HT-29 (cell line): ENCODE measurements around a stretch of chr13.

DNA sequence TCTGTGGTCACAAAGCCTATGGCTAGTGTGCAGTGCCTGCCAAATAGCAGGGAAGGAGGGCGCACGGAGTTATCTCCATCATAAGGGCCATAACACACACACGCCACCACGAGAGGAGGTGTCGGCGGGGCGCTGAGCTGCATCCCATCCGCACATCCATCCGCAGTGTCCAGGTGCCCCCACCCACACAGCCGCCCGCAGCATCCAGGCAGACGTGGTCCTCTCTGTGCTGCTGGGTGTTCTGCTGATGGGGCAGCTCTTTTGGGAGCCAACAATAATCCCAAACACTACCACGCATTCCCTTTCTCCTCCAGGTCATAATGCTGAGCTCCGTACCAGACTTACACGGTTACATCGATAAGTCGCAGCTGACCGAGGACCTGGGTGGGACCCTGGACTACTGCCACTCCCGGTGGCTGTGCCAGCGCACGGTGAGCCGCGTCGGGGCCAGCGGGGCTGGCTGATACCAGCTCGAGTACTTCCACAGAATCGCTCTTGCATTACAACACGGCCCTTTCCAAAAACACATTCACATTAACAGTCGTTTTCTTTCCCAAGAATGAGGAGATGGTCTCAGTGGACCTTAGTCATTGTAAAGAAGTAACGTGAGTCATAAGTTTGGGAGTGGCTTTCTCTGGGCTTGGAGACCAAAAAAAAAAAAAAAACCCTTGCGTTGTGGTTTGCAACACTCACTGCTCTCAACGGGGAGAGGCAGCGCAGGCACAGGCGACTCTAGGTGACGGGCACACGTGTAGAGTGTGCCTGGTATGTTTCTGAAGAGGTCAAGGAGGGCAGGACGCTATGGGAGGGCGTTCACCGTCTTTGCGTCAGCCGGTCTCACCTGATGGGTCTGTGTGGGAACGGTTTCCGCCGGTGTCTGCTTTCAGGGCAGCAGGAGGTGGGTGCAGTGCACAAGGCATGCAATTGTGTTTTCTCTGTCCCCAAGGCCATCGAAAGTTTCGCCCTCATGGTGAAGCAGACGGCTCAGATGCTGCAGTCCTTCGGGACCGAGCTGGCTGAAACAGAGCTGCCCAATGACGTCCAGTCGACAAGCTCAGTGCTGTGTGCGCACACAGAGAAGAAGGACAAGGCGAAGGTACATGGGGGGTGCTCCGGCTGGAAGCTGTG, 41.2 kb upstream of the F7 start:
- RAMPAGE, long total RNA, result no peak

DNA sequence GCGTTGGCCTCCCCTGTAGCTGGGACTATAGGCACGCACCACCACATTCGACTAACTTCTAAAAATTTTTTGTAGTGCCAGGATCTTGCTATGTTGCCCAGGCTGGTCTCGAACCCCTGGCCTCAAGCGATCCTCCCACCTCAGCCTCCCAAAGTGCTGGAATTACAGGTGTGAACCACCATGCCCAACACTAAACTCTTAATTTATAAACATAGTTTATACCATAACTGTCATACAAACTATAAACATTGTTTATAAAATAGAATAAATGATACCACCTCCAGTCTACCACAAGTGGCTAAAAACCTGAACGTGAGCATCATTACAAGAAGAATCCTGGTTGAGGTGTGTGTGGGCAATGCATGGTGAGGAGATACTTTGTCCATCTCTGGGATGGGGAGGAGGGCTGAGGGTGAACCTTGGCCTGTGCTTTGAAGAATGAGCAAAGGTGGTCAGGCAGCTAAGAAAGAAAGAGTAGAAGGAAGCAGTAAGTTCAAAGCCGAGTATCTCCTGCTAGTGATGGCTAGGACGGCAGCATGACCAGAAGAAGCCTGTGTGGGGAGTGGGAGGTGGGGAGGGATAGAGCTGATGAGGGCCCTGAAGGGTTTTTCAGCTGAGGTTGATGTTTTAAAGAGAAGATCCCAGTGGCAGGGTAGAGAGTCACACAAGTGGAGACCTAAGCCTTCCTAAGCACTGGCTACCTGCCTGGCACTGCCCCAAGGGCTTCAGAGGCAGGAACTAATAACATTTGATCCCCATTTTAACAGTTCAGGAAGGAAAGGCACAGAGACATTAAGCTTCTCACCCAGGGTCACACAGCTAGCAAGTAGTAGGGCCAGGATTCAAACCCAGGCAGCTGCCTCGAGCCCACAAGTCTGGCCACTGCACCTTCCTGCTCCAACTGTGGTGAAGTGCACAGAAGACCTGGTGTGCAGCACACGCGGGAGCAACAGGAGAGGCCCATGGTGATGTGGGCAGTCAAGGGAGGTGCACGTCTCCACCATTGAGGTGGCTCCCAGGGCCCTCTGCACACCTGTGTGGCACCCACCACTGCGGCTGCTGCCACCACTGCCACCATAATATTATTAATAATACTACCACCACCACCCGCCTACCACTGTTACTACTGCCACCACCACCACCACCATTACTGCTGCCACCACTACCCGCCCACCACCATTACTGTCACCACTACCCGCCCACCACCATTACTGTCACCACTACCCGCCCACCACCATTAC, 21.9 kb downstream of the CUL4A start:
- RAMPAGE, long total RNA, result no peak

GRCh38 chr13:113379938-113380316, 16.0 kb upstream of the GRTP1 start:
- RAMPAGE, long total RNA, result no peak

DNA sequence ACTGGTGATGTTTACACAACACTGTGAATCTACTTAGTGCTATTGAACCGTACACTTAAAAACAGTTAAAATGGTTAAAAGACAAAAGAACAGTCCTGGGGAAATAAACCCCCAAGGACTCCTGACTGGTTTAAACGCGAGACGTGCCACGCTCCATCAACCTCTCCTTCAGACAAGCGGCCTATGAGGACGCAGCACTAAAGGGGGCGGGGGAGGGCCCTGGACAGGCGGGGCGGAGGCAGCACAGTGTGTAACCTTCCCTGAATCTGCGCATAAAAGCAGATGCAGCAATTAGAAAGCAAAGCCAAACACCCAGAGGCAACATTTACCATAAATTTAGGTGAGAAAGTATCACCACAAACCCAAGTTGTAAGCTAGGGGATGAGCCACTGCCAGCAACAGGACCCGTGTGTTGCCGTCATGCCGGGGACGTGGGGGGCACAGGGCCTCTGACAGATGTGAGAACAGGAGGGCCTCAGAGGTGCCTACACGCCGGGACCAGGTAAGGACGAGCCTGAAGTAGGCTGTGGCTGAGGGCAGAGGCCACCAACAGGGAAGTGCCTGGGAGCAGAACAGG, 15.3 kb upstream of the ADPRHL1 start:
- RAMPAGE, long total RNA, result no peak

- RAMPAGE, long total RNA, result no peak
These were observed 5.1 kb downstream of the DCUN1D2 start for GRCh38 chr13:113485165-113486151.

- RAMPAGE, long total RNA, result no peak
These were observed 25.1 kb downstream of the TMEM255B start for GRCh38 chr13:113783928-113784738.

GRCh38 chr13:113818414-113818861, 45.4 kb downstream of the GAS6 start:
- RAMPAGE, long total RNA, result no peak

DNA sequence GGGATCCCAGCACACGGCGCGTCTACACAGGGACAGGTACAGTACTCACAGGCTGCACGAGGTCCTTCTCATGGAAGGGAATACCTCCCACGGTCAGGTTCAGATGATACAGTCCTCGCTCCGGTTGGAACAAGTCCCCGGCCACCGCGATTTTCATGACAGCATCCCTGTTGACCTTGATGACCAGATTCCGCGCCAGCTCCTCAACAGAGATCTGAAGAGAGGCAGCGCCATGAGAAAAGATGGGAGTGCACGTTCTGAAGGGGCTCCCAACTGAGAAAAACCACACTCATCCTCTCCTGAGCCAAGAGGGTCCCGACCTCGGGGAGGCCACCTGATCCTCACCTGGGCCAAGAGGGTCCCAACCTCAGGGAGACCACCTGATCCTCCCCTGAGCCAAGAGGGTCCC, 35.4 kb downstream of the GAS6 start:
- RAMPAGE, long total RNA, result no peak

GRCh38 chr13:113844995-113845990, 18.6 kb downstream of the GAS6 start:
- RAMPAGE, long total RNA, result no peak

- RAMPAGE, long total RNA, result no peak
These were observed 17.4 kb downstream of the GAS6 start for GRCh38 chr13:113846315-113847005.

DNA sequence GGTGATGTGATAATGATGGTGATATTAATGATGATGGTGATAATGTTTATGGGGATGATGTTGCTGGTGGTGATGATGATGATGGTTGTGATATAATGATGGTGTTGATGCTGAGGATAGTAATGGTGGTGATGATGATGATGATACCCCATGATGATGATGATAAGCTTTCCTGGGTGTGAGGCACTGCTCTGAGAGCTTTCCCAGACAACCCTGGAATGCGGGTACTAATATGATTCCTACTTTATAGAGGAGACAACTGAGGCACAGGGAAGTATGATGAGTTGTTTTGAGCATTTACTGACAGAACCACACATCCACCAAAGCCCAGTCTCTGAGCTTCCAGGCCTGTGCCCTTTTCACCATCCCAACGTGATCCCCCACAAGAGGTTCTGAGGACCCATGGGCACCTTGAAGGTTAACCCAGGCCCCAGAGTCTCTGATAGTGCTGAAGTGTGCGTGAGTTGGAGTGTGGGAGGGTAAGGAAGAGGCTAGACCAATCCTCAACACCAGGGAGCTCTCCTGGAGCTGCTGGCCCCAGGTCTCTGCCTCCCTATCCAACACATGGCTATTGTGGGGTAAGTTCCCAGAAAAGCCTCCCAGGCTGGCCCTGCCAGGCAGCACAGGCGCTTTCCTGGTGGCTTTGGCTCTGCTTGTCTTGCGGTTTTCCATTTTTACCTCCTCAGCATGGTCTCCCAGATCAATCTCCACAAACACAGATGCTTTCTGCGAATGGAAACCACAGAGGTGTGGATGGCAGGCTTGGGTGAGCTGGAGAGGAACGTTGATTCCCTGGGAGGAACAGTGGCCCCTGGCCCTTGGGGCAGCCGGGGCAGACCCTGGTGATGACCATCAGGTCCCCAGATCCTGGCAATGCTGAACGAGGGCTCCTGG, 7.0 kb downstream of the C13orf46 start:
- RAMPAGE, long total RNA, result no peak

GRCh38 chr13:114034394-114035020, 60.6 kb upstream of the C13orf46 start:
- RAMPAGE, long total RNA, result no peak

- RAMPAGE, long total RNA, result no peak
These were observed 63.0 kb upstream of the C13orf46 start for GRCh38 chr13:114036783-114037337.

- RAMPAGE, long total RNA, result no peak
These were observed 69.6 kb upstream of the C13orf46 start for GRCh38 chr13:114043355-114044022.

GRCh38 chr13:114087534-114087879, 44.9 kb downstream of the RASA3 start:
- RAMPAGE, long total RNA, result no peak

DNA sequence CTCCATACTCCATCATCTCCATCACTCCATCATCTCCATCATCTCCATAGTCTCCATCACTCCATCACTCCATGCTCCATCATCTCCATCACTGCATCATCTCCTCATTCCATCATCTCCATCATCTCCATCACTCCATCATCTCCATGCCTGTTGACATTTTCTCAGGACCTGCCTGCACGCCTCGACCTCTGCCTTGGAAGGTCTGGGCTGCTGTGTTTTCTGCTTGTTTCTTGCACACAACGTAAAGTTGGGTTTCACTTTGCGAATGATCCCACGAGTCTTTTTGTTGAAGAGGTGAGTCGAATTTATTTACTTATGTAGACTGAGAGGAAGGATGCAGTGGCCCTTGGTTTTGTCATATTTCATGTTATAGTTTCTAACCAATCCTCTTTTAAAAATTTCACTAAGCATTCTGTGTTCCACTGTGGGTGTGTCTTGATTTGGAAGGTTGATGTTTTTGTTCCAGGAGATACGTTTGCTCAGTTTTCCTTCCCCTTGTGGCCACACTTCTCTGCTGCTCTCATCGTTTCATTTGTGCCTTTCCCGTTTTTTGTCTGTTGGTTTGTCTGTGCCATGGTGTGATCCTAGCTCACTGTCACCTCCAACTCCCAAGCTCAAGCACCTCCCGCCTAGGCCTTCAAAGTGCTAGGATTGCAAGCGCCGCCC, 21.5 kb upstream of the RASA3 start:
- RAMPAGE, long total RNA, result no peak

DNA sequence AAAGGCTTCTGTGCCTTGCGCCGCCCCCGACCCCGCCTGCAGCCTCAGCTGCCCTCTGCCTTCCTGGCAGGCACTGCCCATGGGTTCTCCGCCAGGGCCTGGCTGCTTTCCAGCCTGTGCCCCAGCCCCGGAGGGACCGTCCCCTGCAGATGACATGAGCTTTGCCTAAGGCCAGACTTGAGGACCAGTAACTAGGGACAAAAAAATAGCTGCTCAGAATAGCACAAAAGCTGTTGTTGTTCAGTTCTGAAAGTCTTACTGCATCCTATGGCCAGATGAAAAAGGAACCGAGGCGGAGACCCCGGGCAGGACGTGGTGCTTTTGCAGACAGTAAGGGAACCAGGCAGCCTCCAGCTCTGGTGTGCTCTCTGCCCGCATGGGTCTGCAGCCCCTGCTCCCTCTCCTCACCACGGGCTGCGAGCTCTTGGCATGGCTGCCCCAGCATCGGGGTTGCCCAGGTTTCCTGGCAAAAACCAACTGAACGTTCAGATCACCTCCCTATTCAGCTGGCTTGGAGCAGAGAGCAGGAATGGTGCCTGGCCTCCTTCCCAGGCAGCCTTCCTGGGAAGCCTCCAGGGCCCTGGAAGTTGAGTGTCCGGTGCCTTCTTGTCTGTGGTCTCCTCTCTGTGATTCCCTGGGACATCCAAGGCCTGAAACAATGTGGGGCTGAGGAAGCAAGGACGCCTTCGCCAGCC, 12.5 kb upstream of the CFAP97D2 start:
- RAMPAGE, long total RNA, result no peak